Measurements from ENCODE around the gene MT1B.

DNA sequence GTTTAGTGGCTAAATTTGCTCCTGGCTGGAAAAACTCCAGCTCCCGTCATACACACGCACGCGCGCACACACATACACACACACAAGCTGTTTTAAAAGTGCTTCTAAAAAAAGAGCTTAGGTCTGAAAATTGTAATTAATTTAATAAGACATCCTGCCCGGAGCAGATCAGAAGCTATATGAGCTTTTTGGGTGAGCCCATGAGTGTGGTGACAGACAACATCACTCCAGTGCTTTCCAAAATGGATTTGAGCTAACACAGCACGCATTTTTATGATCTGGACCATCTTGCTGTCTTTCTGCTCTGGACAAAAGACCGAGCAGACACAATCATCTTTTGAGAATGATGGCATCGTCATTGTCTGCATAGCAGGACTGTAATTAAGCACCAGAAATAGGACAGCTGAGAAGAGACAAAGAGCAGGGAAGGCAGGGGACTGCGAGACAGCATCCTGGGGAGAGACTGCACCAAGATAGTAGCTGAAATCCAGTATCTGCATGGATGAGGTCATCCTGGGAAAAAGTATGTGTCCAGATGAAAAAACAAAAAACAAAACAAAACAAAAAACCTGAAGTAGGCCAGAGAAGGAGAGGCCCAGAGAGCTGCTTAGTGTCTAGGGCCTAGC is 49.1 kb downstream of the IRX6 start:
- RRBS: no CpG with 5 or more reads among the region's 10 CpGs

GRCh38 chr16:55386905-55387330 is 62.9 kb downstream of the IRX6 start:
- RRBS: no CpG with 5 or more reads among the region's 4 CpGs

DNA sequence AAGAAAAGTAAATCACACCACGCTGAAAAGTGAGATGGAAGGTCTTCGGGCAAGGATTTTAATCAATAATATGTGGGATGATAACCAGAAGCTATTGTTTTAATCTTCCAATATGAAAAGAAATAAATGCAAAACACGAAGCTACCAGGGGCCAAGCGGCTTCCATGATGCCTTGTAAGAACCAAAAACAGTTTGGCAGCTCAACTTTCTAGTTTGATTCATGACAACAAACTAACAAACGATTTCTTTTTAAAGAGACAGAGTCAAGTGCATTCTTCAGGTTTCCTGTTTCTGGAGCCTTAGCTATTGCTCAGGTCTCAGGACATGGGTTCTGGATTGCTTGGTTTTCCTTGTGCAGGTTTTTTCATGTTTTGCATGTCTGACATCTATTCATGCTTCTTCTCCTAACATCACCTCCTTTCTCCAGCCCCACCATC is 67.6 kb downstream of the IRX6 start:
- RRBS: no CpG with 5 or more reads among the region's 5 CpGs

GRCh38 chr16:55482676-55483133 is 3.7 kb downstream of the MMP2 start:
- RRBS: no CpG with 5 or more reads among the region's 7 CpGs

DNA sequence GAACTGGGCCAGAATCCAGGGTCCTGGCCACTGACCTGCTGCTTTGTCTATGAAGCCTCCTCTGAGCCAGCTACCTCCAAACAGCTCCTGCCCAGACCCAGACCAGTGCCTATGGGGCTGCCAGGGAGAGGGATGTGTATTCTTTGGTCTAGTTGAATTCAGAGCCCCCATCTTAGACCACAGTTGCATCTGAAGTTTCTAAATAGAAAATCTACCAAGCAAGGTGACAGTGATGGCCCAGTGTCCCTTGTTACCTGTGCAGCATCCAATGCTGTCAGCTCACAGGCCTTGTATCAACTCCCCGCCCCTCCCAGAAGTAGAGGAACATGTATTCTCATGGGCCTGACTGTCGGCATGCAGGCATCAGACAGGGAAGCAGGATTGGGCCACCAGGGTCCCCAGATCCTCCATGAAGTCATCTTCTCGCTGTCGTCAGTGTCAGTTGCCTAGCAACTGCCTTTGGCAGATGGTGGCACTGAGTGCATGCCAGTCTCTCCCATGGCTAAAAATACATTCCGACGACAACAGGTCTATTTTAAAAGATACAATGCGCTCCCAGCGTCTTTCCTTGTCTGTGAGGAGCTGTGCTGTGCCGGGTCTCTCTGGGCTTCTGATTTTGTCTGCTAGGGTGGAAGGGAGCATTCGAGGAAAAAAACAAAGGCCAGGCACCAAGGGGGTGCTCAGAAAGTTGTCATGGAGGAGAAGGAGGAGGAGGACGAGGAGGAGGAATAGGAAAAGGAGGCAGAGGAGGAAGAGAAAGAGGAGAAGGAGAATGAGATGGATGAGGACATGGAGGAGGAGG is 36.8 kb upstream of the CES5A start:
- RRBS: no CpG with 5 or more reads among the region's 11 CpGs

DNA sequence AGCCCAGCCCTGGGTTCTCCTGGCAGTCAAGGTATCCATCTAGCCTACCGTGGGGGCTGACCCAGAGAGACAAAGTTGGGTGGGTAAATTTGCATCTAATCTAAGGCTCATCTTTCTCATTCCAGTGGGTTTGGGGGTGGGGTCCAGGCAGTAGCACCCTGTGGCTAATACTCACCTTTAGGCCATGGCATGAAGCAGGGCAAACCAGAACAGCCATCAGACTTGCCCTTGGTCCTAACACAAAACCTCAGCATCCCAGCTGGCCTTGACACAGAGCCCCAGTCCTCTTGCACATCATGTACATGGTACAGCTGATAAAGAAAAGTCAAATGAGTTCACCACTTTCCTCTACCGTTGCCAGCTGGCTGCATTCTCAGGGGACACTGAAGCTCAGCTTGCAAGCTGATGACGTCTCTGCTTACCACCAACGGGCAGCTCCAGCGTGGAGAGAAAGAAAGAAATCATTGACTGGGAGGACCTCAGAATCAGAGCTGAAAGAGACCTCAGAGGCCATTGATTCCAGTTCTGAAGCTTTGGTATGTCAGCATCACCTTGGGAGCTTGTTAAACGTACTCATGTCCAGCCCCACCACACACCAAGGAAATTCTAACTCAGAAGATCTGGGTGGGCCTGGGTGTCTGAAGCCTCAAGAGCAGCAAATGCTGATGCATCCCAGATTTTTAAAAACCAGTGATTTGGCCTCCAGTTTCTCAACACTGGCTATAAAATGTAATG is 80.7 kb upstream of the CES5A start:
- RRBS: no CpG with 5 or more reads among the region's 6 CpGs

- RRBS: no CpG with 5 or more reads among the region's 1 CpG
These were observed 28.2 kb upstream of the GNAO1 start for GRCh38 chr16:56163076-56163464.

DNA sequence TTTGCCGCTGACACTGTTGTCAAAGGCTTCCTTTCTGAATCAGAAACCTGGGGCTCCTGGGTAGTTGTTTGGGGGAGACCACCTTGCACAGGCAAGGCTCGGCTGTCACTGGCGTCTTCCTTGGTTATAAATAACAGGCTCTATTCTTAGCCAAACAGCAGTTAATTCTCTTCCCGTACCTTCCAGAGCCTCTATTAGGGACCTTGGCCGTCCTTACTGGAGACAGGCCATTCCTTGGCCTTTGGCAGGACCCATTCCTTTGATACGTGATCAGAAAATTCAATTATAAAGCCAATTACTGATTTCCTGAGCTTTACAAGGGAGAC is 104.5 kb downstream of the GNAO1 start:
- RRBS: no CpG with 5 or more reads among the region's 6 CpGs

DNA sequence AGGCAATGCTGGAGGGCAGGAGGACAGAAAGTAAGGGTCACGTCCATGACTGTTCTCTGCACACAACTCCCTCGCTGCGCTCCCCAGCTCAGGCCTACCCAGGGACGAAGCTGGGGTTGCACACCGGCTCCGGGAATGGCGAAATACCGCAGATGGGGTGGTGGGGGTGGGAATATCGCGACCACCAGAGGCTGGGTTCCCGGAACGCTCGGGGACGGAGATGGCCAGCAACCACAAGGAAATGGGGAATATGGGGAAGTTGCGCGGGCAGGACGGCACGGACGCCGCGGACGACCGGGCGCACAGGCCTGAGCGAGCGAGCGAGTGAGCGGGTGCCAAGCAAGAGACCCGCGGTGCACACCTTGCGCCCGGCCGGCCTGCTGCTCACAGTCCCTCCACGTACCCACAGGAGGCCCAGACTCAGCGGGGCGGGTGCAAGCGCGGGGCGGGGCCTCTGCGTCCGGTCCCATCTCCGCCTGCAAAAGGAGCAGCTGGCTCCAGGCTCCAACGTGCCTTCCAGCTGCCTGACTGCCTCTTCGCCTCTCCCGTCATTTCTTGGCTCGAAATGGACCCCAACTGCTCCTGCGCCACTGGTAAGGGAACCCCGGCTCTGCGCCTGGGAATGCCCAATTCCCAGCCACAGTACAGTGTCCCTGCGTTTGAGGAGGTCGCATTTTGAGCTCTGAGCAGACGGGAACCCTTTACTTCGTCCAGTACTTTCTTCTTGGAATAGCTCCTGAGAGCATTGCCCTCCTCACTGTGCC is 8.4 kb upstream of the MT1E start:
- RRBS: 98% methylated on average over 23 of the region's 53 CpGs

DNA sequence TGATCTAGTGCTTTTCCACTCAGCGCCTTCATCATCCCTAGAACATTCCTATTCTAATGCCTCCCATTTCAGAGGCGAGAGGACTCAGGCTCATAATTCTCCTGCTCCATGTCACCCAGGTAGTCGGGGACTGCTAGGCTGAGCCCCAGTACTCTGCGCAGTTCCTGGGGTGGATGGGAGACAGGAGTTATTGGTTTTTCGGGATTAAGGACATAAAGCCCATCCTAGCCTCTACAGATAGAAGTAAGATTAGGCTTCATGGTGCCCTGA is 351 bp downstream of the MT1A start:
- RRBS: no CpG with 5 or more reads among the region's 5 CpGs

- RRBS: no CpG with 5 or more reads among the region's 10 CpGs
These were observed 4.4 kb downstream of the MT1A start for GRCh38 chr16:56642873-56643300.

DNA sequence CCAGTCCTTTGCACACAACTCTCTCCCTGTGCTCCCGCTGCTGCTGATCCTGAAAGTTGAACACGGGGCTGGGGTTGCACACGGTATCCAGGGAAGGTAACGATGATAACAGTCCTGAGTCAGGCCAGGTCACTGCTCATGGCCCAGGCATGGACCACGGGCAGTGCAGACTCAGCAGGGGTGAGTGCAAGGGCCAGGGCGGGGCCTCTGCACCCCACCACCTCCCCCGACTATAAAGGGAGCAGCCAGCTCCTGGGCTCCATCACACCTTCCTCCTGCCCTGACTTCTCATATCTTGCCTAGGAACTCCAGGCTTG is at the start of gene MT1B:
Gene MT1B (plus strand): TSS at position 262 of the 317 bp plus-strand sequence.
- RRBS: no CpG with 5 or more reads among the region's 7 CpGs

- RRBS: 93% methylated on average over 4 of the region's 12 CpGs
These were observed 471 bp downstream of the MT1H start for GRCh38 chr16:56670025-56670544.

DNA sequence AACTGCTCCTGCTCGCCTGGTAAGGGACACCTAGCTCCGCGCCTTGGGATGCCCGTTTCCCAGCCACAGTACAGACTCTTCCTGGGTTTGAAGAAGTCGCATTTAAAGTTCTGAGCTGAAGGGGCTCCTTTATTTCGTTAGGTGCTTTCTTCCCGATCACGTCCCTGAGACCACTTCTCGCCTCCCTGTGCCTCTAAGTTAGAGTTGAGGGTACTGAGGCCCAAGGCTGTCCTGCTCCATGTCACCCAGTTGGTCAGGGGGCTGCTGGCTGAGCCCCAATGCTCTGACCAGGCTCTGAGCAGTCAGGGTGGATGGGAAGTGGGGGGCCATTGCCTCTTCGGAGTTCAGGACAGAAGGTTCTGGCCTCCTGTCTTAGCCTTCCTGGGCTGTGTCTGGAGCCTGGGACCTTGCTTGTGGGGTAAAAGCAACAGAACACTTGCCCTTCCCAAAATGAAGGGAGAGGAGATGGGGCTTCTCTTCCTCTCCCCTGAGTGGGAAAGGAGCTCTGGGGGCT is 337 bp downstream of the MT1X start:
- RRBS: no CpG with 5 or more reads among the region's 10 CpGs

- RRBS: no CpG with 5 or more reads among the region's 4 CpGs
These were observed 2.1 kb downstream of the MT1X start for GRCh38 chr16:56684197-56684930.

- RRBS: 2% methylated on average over 13 of the region's 58 CpGs
These were observed 730 bp downstream of the HERPUD1 start for GRCh38 chr16:56932269-56933474.

- RRBS: no CpG with 5 or more reads among the region's 9 CpGs
These were observed 3.2 kb downstream of the HERPUD1 start for GRCh38 chr16:56934970-56935739.

GRCh38 chr16:56936472-56936883 is 4.5 kb downstream of the HERPUD1 start:
- RRBS: no CpG with 5 or more reads among the region's 5 CpGs

- RRBS: no CpG with 5 or more reads among the region's 11 CpGs
These were observed 14.9 kb downstream of the HERPUD1 start for GRCh38 chr16:56946390-56947620.

GRCh38 chr16:56951312-56951787 is 10.4 kb upstream of the CETP start:
- RRBS: no CpG with 5 or more reads among the region's 8 CpGs